Skeletal muscle cell (primary cell): ENCODE results near the gene GPR155.

DNA sequence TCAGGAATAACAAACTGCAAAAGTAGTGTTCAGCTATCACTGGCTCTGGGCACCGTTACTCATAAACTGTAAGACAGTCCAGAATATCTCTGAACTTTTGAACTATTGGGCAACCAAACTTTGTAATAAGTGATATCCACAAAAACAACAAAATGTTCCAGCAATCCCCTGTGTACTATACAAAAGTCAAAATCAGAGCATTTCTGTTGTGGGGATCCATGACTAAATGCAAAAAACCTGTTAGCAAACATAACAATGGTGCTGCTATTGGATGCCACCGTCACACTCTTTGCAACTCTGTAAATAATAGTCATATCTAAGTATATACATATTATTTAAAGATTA lies 56.2 kb downstream of the SLC25A12 start:
- RRBS = no CpG with 5 or more reads among the region's 2 CpGs

DNA sequence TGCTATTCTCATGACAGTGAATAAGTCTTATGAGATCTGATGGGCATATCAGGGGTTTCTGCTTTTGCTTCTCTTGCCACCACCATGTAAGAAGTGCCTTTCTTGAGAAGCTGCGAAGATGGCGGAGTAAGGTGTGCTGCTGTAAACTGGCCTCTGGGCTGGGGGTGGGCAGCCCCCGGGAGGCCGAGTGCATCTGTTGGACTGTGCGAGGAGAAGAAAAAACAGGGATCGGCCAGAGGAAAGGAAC lies 62.2 kb upstream of the DLX2 start:
- RRBS = no CpG with 5 or more reads among the region's 6 CpGs

- RRBS = no CpG with 5 or more reads among the region's 14 CpGs
Observed at GRCh38 chr2:172252156-172252700, 149.5 kb upstream of the DLX2 start.

DNA sequence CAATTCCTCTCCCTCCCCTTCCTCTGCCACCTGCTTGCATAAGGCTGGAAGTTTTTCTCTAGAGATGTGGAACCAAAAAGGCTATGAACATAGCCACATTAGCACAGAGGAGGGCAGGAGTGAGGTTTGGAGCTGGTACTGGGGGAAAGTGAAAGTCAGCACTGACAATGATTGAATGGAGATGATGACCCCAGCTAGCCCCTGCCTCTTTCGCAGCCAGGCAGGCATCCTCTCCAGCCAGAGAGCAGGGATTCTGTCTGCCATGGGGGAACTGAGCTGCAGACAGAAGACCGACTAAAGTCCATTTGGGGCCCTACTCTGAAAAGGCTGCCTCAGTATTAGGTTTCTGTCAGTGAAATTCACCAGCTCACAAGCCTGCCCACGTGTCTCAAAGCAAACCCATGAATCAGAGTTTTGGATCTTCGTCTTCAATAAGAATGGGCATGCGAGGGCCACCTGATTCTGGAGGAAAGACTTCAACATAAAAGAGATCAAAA lies 87.8 kb upstream of the ITGA6 start:
- RRBS = no CpG with 5 or more reads among the region's 5 CpGs

DNA sequence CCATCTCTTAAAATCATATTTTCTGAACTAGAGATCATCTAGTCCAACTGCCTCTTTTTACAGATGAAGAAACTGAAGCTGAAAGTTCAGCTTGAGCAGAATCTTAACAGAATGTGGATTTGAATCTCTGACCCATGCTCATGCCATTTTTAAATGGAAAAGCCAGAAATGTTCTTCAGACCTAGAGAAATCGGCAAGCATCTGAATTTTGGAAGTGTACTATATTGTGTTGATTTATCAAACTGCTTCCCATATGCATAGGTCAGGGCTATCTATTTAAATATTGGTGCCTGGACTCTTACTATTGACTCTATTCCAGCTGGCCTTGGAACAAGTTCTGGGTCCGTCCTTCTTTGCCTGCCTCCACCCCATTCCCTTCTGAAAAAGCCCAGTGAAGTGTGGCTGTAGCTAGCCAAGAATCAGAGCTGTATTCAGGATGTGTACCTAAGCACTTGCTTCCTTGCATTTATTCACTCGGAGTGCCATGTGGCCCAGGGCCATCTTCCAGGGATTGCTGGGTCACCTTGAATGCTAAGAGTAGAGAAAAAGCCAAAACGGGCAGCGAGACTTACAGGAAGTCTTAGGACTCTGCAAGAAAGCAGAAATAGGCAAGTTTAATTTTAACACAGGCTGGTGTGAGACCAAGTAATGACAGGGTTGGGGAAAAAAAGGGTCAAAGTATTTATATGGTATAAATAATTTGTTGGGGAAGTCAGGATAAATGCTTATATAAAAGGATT lies 4.0 kb downstream of the ITGA6 start:
- RRBS = no CpG with 5 or more reads among the region's 5 CpGs

GRCh38 chr2:172438242-172438436 lies 10.8 kb downstream of the ITGA6 start:
- RRBS = no CpG with 5 or more reads among the region's 3 CpGs

- RRBS = no CpG with 5 or more reads among the region's 3 CpGs
Observed at GRCh38 chr2:172692892-172693600, 42.6 kb upstream of the RAPGEF4 start.

- RRBS = no CpG with 5 or more reads among the region's 3 CpGs
Observed at GRCh38 chr2:172847579-172848034, 112.0 kb downstream of the RAPGEF4 start.

- RRBS = no CpG with 5 or more reads among the region's 2 CpGs
Observed at GRCh38 chr2:172928765-172929179, 146.9 kb upstream of the MAP3K20 start.

GRCh38 chr2:173044018-173044535 lies 31.6 kb upstream of the MAP3K20 start:
- RRBS = 100% methylated on average over 1 of the region's 12 CpGs

GRCh38 chr2:173058823-173059043 lies 16.9 kb upstream of the MAP3K20 start:
- RRBS = no CpG with 5 or more reads among the region's 2 CpGs

DNA sequence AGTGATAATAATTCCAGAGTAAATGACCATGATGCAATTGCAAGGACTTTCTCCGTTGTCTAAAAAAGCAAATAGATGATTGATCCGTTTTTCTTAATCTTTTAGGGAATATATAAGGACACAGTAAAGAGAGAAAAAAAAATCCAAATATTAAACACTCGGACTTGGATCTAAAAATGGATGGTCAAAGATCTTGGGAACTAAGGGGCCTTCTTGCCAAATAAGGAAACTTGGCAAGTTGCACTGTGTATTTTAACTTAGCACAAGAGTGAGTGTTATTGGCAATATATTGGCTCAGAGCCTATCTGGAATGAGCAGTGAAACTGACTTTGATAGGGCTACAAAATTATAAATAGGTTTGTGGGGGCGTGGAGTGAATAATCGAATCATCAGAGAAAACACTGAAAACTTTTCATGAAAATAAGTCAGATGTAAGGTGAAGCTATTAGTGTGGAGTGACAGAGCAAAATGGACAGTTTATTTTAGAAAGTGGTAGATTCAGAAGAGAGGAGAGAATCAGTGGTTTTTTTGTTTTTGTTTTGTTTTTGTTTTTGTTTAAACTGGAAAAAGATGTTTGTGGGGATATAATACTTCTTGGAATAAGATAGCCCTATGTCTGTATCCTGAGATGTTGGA lies 2.1 kb downstream of the MAP3K20 start:
- RRBS = no CpG with 5 or more reads among the region's 5 CpGs

GRCh38 chr2:173086523-173086978 lies 10.9 kb downstream of the MAP3K20 start:
- RRBS = no CpG with 5 or more reads among the region's 2 CpGs

- RRBS = no CpG with 5 or more reads among the region's 5 CpGs
Observed at GRCh38 chr2:173928848-173929607, 36.1 kb downstream of the SP3 start.

- RRBS = no CpG with 5 or more reads among the region's 4 CpGs
Observed at GRCh38 chr2:173990966-173991206, 25.7 kb upstream of the SP3 start.

GRCh38 chr2:174026025-174026869 lies 61.1 kb upstream of the SP3 start:
- RRBS = 28% methylated on average over 6 of the region's 30 CpGs

- RRBS = no CpG with 5 or more reads among the region's 11 CpGs
Observed at GRCh38 chr2:174039654-174040128, 74.5 kb upstream of the SP3 start.

GRCh38 chr2:174409704-174410779 lies 14.5 kb downstream of the SCRN3 start:
- RRBS = no CpG with 5 or more reads among the region's 38 CpGs

DNA sequence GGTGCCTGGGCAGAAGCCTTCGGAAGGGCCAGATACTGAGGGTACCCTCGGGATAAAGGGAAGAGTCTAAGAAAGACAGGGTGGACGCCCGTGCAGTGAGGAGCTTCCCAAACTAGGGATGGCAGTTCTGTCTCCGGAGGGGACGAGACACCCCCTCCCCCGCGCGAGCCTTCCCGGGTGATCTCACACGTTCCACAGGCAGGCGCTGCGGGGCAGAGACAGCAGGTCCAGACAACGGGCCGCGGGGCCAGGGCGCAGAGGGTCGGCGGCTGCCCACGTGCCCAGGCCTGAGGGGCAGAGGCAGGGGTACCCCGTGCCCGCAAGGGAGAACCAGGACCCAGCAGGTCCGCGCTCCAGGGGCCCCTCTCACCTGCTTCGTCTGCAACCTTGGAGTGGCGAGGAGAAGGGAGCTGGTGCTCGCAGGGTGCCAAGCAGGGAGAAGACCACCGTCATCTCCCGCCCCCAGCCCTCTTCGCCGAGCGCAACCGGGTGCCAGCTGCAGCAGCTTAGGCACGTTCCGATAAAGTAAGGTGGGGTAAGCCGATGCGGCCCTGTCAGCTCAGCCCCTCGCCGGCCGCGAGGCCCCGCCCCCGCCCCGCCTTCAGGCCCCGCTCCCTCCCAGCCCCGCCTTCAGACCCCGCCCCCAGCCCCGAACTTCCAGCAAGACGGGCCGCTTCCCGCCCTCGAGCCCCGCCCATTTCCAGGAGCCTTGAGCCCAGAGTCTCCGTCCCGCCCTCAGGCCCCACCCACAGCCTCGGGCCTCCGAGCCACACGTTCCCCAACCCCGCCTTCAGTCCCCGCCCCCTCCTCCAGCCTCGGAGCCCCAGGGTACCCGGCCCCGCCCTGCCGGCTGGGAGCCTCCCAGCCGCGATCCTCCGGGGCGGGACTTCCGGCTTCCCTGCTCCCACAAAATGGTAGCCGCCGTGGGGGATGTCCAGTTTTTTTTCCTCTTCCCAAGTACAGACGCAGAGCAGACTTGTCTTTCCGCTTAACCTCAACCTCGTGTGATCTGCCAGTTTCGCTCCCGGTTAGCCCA lies at the start of gene GPR155:
Gene GPR155, minus strand, starts transcription at position 527 of the 1,036 bp plus-strand sequence.
- RRBS = under 1% methylated on average over 13 of the region's 76 CpGs

- RRBS = no CpG with 5 or more reads among the region's 7 CpGs
Observed at GRCh38 chr2:174614051-174614922, 16.7 kb upstream of the WIPF1 start.